Right atrium auricular region (tissue), 2 donors: Measurements from ENCODE around the gene SMYD3.

- PRO-cap: bidirectional peak, plus-strand start at chr1:244971344, minus-strand start at chr1:244971306
- RAMPAGE, long total RNA, 2 experiments: no peak in any of the 2 experiments
Observed at GRCh38 chr1:244971226-244972036, 1.9 kb downstream of the EFCAB2 start.

DNA sequence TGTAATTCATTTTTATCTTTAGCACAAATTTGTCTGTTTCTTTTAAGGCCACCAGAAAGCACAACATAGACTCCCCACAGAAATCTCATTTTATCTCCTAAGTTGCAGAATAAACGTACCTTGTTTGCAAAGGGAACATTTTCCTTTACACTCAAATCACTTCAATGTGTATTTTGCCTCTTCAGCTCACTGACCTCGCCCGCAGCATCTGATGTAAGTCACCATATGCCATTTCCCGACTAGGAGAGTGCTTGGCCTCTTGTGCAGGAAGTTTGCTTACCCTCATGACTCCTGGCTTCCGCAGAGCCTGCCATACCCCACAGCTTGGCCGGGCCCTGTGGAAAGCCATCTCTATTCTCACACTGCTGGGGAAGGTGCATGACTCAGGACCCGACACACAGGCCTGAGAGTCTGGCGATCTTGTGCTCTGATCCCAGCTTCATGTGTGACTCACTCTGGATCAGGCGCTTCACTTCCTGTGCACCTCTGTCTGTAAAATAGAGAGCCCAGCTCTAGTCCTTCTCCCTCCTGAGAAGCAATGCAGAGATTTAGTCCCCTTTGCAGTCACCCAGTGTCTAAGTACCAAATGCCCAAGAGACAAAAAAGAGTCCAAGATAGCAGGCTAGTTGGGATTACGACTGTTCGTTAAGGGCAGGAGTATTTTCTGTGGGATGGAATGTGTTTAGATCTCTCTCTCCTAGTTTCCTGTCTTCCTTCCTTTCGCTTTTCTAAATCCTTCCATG lies 63.0 kb upstream of the KIF26B start:
- PRO-cap: no peak
- RAMPAGE, long total RNA, 2 experiments: no peak in any of the 2 experiments

GRCh38 chr1:245153137-245154146 lies 1.3 kb upstream of the KIF26B start:
- PRO-cap: no peak
- RAMPAGE, long total RNA, 2 experiments: no peak in any of the 2 experiments

DNA sequence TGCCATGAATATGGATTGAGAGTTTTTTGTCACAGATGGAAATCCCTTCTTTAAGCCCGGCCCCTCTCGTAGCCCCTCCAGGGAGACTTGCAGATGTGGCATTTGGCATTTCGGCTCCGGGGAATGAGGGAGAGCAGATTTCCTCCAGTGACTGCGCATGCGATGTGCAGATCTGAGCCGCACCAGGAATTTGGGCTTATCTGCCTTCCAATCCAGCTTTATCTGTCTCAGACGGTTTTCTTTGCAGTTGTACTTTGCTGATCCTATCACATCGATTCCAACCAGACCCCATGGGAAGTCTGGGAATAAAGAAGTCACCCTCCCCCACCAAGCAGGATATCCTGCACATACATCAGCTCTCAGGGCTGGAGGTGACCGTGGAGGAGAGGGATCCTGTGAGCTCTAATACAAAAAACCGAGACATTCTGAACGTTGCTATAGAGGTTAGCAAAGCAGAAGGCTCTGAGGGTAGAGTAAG lies 11.7 kb downstream of the KIF26B start:
- PRO-cap: no peak
- RAMPAGE, long total RNA, 2 experiments: no peak in any of the 2 experiments

DNA sequence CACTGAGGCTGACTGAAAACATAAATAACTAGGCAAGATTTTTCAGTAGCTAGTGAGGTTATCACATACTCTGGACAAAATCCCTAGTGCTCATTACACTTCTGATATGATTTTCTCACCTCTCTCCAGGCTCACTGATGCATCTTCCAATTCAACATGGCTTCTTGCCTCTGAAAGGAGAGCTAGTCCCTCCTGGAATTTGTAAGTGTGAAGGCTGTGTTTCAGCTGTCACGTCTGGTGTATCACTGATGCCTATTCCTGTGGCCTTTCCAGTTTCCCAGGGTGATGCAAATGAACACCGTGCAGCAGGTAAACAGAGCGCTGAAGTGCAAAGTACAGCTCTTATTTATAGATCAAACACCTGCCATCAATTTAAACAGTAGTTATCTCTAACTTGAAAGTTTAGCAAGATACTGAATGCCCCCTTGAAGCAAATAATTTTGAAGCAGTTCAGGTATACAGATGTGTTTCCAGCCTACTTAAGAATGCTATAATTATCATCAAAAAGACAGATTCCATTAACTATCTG lies 656.2 kb downstream of the KIF26B start:
- PRO-cap: no peak
- RAMPAGE, long total RNA, 2 experiments: no peak in any of the 2 experiments

GRCh38 chr1:245816373-245817245 lies 661.8 kb downstream of the KIF26B start:
- PRO-cap: no peak
- RAMPAGE, long total RNA, 2 experiments: no peak in any of the 2 experiments

DNA sequence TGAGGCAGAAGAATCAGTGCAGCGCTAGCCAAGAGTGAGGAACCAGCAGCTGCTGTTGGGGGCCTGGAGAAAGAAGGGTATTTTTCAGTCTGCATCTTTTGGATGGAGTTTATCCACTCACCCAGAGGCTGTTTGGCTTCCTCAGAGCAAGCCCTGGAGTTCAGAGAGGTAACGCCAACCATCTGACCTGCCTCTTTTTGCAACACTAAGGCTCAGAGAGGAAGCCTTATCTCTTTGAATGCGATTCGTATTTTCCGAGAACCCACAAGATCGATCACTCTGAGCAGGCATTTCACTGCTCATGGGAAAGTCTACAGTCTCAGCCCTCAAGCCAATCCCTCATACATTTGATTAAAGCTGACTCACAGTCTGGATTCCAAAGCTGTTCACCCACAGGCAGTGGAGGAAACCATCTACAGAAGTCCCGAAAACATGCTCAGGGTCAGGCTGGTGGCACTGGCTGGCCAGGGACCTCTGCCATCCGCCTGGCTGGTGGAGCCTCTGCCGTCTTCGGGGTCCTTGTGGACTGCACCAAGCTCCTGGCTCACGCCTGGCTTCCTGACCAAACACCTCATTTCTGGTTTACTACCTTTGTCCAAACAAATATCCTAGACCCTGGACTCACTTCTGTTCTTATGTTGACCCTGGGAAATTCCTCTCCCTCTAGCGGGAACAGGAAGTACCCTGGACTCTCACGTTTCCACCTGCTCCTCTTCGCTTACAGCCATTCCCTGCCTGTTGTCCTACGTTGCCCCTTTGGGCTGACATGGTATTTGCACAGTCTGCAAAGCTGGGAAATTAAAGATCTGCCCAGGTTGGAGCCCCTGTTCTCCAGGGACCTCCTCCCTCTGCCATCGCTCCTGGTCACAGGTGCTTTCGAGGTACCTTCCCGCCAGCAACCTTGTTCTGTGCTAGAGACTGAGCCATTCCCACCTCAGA lies 650.0 kb downstream of the SMYD3 start:
- PRO-cap: no peak
- RAMPAGE, long total RNA, 2 experiments: no peak in any of the 2 experiments

- PRO-cap: unidirectional peak, minus-strand start at chr1:245875042
- RAMPAGE, long total RNA, 2 experiments: no peak in any of the 2 experiments
Observed at GRCh38 chr1:245874696-245875525, 632.2 kb downstream of the SMYD3 start.

DNA sequence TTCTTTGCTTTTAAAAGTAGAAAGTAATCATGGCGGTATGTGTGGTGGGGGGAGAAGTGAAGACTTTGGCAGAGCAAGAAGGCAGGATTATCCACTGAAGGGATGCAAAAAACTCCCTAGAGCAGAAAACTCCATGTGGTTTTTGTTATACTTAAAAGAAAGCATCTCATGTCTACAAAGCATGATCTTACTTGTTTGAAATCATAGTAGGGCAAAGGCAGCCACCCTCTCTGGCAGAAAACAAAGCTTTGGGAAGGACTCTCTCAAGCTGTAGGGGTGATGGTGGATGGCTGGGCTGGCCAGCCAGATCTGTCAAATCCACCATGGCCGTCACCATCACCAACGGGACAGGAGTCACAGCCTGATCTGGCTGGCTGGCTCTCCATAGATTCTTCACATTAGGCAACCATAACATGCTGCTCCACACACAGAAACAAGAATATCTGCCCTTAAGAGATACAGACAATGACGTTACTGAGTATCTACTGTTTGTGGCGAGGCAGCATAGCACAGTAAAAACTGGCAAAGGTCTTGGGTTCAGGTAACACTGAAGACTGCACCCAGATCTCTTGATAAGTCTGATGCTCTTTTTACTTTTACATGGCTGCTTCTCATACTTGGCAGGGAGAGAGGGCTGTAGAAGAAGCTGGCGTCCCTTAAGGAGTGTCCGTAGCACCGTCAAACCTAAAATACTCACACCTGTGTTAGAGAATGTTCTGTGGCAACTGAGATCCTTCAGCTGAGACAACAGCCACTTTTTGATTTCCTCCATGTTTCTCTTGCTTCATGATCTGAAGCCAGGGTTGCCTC lies 589.1 kb downstream of the SMYD3 start:
- PRO-cap: unidirectional peak, plus-strand start at position 210 of the sequence
- RAMPAGE, long total RNA, 2 experiments: no peak in any of the 2 experiments

DNA sequence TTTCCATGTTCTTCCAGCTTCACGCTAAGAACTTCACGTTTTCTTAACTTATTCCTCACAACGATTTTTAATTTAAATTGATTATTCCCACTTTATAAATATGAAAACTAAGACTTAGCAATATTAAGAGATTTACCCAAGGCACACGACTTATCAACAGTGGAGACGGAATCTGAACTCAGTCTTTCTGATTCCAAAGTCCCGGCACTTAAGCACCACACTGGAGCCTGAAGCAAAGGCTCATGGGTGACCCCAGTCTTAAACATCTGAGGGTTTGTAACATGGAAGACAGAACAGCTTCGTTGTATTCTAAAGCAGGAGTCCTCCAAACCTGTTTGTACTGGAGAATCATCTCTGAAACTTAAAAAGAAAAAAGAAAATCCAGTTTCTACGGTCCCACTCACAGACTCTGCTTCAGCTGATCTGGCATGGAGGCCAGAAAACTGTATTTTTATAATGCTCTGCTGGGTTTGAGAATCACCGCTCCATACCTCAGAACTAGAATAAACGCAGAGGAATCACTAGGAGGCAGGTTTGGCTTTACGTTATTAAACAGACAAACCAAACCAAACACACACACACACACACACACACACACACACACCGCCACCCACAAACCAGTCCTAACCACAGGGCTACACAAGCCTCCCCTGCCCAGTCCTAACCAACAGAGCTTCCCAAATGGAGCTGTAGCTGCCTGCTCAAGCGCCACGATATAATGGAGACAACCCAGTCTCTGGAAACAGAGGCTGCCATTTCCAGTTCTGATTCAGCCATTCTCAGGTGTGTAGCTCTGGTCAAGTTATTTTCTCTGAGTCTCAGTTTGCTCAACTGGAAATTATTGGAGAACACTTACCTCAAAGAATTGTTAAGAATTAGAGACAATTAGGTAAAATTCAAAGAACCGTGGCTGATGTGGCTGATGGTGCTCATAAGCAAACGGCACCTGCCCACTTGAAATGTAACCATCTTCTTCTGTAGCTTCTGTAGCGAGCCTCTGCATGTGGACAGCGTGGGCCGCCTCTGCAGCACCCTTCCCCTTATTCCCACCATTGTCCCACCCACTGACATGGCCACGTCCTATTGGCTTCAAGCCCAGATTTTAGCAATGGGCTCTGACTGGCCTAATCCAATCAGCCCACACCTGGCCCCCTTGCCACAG lies 519.2 kb downstream of the SMYD3 start:
- PRO-cap: no peak
- RAMPAGE, long total RNA, 2 experiments: no peak in any of the 2 experiments

GRCh38 chr1:246202349-246202927 lies 304.6 kb downstream of the SMYD3 start:
- PRO-cap: no peak
- RAMPAGE, long total RNA, 2 experiments: no peak in any of the 2 experiments

DNA sequence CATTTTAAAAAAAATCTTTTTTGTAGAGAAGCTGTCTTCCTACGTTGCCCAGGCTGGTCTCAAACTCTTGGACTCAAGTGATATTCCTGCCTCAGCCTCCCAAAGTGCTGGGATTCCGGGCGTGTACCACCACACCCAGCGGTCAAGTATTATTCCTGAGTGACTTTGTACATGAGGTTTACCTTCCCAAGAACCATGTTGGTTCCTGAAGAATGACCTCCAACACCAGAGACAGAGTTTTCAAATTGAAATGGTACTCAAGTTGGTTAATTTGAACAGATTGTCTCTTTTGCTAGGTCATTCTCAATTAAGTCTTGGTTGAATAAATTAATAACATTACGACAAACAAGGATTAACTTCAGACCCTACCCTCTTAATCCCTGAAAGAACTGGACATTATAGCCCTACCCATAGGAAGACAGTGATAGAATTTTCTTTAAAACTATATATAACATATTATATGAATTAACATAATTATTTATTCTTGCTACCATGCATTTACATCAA lies 237.3 kb downstream of the SMYD3 start:
- PRO-cap: no peak
- RAMPAGE, long total RNA, 2 experiments: no peak in any of the 2 experiments

- PRO-cap: bidirectional peak, plus-strand start at chr1:246507361, minus-strand start at chr1:246507272
- RAMPAGE, long total RNA, 2 experiments: start-site peak on the minus strand in 1 of 2 experiments, at chr1:246507272-246507297 at its widest, 73 reads per replicate
Observed at GRCh38 chr1:246506304-246507497, at the start of gene SMYD3. Gene SMYD3 (minus strand): TSS chr1:246507279.

DNA sequence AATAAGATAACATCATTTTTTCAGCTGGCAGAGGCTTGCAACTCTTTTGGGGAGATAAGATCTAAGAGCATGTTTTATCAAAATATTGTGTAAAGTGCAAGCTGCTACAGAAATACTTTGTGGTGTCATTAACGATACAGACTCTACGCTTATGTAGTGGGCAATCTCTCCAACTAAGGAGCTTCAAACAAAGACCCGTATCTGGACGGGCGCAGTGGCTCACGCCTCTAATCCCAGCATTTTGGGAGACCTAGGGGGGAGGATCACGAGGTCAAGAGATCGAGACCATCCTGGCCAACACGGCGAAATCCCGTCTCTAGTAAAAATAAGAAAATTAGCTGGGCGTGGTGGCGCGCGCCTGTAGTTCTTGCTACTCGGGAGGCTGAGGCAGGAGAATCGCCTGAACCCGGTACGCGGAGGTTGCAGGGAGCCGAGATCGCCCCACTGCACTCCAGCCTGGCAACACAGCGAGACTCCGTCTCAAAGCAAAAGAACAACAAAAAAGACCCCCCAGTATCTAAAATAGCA lies 768 bp downstream of the TFB2M start:
- PRO-cap: no peak
- RAMPAGE, long total RNA, 2 experiments: no peak in any of the 2 experiments

DNA sequence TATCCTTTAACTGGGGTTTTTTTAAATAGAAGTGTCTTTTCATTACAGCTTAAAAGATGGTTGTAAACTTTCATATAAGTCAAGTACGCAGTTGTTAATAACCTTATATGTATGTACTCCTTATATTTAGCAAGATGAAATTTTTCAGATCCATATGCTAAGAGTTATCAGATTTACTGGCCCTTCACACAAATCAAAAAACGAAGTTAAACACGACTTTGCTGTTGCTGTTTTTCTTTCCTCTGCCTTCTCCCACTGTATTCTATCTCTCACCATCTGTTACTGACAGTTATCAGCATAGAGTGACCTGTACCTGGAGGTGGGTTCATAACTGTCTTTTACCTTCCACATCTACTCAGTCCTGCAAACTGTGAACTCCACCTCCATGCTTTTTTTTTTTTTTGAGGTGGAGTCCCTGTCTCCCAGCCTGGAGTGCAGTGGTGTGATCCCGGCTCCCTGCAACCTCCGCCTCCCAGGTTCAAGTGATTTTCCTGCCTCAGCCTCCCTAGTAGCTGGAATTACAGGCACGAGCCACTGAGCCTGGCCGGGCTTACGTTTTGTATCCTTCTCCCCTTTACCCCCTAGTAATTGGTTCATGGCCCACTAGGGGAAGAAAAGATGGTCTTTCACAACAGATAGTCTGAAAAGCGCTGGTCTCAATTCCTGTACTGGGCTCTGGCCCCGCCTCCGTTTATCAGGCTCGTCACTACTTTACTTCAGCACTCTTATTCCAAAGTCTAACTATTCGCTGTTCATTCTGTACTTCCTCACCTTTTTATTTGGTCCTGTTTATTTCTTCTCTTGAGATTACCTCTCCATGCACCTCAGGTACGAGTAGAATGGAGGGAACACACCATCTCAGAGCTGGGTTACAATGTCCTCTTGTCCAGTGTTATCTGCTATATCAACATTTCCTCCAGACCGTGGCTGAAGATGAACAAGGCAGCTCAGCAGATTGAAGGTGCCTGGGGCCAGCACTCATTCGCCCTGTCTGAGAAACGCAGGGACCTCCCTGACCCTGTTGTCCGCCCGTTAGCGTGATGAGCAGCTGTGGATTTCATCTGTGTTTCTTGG lies 16.0 kb downstream of the CNST start:
- PRO-cap: no peak
- RAMPAGE, long total RNA, 2 experiments: no peak in any of the 2 experiments

DNA sequence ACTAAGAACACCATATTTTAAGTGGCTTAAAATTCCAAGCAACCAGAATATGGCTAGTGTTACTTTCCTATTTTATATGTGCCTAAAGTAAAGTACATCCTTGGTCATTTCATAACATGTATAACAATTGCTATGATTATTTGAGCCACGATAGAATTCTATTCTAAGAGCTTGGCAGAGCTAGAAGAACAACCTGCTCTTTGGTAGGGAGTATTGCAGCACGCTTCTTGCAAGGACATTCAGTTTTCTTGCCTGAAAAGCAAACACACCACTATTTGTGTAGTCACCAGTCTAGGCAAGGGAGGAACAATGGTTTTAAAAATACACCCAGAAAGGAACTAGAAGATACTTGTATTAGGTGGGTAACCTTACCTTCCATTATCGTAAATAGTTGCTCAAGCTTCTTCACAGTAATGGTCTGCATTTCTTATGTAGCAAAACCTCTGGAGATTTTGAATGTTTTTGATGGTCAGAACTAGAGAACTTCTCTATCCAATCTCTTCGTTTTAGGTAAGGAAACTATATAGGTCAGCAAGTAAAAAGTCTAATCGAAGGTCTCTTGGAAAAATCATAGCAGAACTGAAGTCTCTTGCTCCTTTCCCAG lies 51.6 kb downstream of the CNST start:
- PRO-cap: no peak
- RAMPAGE, long total RNA, 2 experiments: no peak in any of the 2 experiments

- PRO-cap: no peak
- RAMPAGE, long total RNA, 2 experiments: no peak in any of the 2 experiments
Observed at GRCh38 chr1:246724690-246725255, 564 bp downstream of the SCCPDH start.

DNA sequence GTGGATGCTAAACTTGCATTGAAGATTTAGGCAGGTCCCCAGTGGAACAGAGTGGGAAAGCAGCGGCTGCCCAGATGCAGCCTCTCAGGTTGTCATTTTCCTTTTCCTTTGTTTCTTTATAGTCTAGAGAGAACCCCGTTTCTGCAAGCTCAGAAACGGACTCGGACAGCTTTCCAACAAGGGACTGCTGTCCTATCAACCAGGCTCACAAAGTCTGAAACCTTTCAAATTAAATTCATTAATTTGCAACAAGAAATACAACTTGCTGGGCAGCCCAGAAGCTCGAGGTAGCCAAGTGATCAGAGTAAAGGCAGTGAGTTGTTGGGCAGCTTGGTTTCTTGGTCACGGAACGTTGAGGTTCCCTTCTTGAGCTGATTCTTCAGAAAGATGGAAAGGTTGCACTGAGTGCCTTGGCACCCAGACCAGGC lies 55.0 kb downstream of the SCCPDH start:
- PRO-cap: no peak
- RAMPAGE, long total RNA, 2 experiments: no peak in any of the 2 experiments

DNA sequence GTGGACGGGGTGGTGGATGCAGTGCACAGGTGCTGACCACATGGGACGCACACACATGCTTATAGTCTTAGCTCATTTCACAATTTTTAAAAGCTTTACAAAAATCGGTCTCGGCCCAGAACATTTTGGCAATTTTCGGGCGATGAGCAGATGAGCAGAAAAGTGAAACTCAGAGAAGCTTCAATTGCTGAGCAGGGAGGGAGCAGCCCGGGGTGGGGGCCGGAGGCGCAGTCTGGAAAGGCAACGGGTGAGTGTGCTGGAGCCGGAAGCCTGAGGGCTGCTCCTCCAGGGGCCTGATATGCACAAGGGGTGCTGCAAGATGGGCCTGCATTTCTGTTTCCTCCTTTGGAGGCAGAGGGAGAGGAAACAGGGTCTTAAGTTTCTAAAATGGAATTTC lies 60.6 kb downstream of the SCCPDH start:
- PRO-cap: no peak
- RAMPAGE, long total RNA, 2 experiments: no peak in any of the 2 experiments

DNA sequence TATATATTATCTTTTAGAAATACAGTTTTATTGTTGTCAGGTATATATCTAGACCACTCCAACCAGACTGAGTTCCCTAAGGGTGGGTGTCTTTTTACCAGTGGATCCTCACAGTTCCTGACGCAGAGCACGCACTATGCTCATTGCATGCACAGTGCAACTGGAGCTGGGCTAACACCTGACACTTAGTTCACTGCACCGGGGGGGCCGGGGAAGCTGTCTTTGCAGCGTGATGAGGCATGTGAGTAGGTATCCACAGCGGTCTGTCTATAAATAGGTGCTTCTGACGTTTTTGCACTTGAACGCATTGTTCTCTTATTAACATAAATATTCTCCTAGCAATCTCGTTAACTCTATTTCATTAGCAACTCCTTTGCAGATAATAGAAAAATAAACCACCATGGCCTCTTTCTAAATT lies 86.4 kb downstream of the SCCPDH start:
- PRO-cap: no peak
- RAMPAGE, long total RNA, 2 experiments: no peak in any of the 2 experiments